Measurements from ENCODE around the gene WDR5.

DNA sequence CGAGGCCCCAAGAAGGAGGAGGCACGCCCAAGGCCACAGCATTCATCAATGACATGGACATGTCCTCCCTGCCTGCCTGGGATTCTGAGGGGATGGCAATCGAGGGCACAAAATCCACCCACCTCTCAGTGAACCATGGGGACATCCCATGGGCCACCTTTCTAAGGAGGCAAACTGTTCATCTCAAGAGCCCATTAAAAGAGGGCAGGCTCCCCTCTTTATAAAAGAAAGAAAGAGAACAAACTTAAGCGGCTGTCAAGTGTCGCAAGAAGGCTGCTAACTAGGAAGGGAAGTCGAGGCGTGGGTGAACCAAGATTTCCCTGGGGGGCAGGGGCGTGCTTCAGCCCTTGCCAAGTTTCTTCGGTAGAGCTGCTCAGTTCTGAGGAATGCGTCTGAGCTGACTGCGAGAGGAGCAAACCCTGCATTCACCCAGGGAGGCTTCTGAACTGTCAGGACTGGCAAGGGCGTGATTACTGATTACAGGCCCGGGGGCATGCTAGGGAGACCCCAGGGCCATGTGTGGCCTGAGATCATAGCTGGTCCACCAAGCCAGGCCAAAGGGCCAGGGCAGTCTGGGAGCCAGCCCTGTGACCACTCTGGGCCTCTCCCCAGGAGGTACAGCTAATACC, 31.2 kb downstream of the SARDH start:
- PRO-cap, 2 experiments, result no peak in any of the 2 experiments

- PRO-cap, 2 experiments, result no peak in any of the 2 experiments
These were observed 18.1 kb upstream of the SARDH start for GRCh38 chr9:133756332-133756652.

GRCh38 chr9:133788959-133789855, 51.1 kb upstream of the SARDH start:
- PRO-cap, 2 experiments, result peak in 1 of 2 experiments; most common plus-strand start chr9:133789633 (in 1); most common minus-strand start chr9:133789557 (in 1)

GRCh38 chr9:133792902-133793645, 54.9 kb upstream of the SARDH start:
- PRO-cap, 2 experiments, result no peak in any of the 2 experiments

GRCh38 chr9:133865366-133866246, 126.5 kb downstream of the VAV2 start:
- PRO-cap, 2 experiments, result no peak in any of the 2 experiments

- PRO-cap, 2 experiments, result peak in 1 of 2 experiments; most common minus-strand start chr9:133993498 (in 1)
These were observed 1.2 kb upstream of the VAV2 start for GRCh38 chr9:133993061-133993983.

GRCh38 chr9:134136064-134136228, at the start of gene WDR5:
Gene WDR5 (plus strand): TSS chr9:134136082.
- PRO-cap, 2 experiments, result peak in 1 of 2 experiments; most common plus-strand start chr9:134136091 (in 1)

GRCh38 chr9:134149195-134149753, 13.4 kb downstream of the WDR5 start:
- PRO-cap, 2 experiments, result no peak in any of the 2 experiments

DNA sequence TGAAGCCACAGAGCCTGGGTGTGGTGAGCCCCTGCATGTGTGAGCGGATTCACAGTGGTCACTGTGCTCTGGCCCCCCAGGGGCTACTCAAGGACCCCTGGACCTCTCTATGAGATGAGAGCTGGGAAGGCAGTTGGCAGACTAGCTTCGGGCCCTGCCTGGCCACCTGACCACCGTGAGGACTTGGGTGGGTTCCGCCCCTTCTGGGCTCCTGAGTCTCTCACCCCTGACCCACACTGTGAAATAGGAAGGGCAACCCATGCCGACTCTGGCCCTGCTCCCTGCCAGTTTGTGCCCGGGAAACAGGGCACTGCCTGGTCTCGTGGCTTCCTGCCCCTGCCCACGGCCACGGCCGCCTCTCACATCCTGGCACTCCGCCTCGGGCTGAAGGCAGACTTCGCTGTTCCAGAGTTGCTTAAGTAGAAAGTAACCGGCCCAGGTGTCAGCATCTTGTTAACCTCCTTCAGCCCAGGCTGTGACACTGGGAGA, 93.3 kb upstream of the RXRA start:
- PRO-cap, 2 experiments, result no peak in any of the 2 experiments

DNA sequence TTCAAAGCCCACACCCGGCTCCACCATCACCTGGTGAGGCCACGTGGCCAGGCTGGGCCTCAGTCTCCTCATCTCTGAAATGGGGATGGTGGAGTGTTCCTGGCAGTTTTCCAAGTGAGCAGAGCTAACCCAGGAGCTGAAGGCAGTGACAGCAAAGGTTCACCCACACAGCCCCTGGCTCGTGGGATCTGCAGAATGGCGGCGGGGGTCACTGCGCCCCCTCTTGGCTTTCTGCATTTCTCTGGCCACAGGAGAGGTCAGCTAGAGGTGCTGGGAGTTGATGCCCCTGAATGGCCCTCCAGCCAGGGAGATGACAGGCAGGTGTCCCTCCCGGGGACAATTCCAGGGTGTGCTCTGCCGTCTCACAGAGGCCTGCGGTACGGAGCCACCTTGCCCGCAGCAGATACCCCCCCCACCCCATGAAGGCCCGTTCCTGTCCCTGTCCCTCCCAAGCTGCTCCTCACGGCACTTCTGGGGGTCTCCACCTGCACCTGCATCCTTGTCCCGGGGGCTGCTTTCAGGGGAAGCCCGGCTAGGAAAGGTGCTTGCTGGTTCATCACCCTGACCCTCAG, 61.8 kb upstream of the RXRA start:
- PRO-cap, 2 experiments, result no peak in any of the 2 experiments

GRCh38 chr9:134286583-134287057, 39.6 kb upstream of the RXRA start:
- PRO-cap, 2 experiments, result no peak in any of the 2 experiments

- PRO-cap, 2 experiments, result peak in 1 of 2 experiments; most common plus-strand start chr9:134323937 (in 1); most common minus-strand start chr9:134323761 (in 1)
These were observed 2.5 kb upstream of the RXRA start for GRCh38 chr9:134323649-134324300.

GRCh38 chr9:134355354-134356476, 29.5 kb downstream of the RXRA start:
- PRO-cap, 2 experiments, result no peak in any of the 2 experiments

DNA sequence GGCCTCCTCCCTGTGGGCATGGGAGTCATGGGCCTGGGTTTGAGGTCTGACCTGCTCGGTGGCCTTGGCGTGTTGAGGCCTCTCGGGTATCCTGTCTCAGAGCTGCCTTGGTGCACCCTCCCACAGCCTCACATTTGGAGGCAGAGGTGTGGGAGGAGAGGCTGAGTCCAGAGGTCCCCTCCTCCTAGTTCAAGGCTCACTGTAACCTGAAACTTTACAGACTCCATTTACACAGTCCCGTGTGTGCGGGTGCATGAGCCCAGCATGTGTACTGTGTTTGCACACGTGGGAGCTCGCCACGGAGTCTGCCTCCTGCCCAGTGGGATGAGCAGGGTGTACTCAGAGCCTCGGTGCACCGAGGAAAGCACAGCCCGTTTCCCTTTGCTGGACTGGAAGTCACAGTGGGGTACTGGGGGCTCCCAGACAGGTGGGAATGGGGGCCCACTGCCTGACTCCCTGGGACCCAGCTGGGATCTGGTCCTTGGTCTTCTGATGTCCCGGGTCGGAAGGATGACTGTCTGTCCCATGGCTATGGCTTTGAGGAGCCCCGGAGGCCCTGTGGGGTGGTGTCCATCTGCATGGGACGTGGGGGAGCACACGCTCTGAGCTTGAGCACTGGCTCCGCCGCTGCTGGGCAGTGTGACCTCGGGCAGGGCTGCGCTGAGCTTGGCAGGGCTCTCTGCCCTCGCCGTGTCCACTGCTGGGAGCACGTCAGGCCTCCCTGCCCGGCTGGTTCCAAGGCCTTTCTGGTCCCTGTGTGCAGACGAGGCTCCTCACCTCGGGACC, 43.6 kb downstream of the RXRA start:
- PRO-cap, 2 experiments, result no peak in any of the 2 experiments

DNA sequence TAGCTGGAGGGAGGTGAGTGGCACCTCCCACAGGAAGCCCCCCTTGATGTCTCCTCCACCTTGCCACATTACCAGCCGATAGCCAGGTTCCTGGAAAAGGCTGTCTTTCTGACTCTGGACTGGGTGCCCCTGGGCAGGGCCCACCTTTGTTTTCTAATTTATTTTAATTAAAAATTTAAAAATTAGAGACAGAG, 47.3 kb downstream of the RXRA start:
- PRO-cap, 2 experiments, result no peak in any of the 2 experiments

GRCh38 chr9:134391748-134392333, 65.6 kb downstream of the RXRA start:
- PRO-cap, 2 experiments, result no peak in any of the 2 experiments

DNA sequence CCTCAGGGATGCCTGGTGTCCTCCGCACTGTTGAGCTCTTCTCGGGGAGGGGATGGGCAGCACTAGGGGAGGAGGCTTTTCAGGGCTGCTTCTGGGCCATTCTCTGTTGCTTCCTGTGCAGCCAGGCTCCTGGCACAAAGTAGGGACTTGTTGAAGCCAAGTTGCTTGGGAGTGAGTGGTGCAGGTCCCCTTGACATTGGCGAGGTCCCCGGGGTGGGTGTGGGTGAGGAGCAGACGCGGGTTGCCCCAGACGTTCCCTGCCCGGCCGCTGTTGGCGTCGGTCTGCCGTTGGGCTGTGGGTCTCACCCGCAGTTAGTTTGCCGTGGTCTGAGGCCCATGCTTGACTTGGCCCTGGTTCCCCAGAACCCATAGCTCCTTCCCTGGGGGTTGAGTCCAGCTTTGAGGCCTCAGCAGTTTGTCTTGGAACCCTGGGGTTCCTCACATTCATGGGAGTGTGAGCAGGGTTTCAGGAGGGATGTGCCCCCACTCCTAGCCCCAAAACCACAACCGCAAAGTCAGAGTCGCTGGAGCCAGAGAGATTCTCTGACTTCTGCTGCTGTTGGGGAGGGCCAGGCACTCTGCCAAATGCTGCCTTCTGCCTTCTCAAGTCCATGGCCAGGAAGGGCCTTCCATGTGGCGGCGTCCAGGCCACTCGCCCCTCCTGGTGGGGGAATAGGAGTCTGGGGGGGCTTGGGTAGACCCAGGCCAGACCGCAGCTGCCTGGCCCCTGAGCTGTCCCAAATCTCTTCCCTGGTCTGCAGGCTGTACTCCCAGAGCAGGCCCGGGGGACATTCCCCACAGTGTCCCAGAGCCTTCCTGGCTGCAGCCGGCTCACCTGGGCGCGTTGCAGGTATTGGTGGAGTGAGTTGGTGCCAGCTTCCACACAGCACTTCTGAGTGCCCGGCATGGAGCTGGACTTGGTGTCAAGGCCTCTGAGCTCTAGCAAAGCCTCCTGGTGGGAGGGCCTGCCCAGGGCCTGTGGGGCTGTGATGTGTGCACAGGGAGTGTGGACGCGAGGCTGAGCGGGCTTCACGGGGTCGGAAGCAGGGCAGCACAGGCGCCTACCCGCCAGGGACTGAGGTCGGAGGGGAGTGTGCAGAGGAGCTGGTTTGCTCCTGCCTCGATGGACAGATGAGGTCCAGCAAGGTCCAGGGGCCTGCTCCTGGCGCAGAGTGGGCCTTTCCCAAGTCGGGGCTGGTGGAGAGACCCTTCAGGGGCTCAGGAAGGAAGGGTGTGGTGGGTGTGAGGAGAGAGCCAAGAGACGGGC, 77.8 kb downstream of the RXRA start:
- PRO-cap, 2 experiments, result no peak in any of the 2 experiments

GRCh38 chr9:134441744-134442639, 115.7 kb downstream of the RXRA start:
- PRO-cap, 2 experiments, result no peak in any of the 2 experiments

DNA sequence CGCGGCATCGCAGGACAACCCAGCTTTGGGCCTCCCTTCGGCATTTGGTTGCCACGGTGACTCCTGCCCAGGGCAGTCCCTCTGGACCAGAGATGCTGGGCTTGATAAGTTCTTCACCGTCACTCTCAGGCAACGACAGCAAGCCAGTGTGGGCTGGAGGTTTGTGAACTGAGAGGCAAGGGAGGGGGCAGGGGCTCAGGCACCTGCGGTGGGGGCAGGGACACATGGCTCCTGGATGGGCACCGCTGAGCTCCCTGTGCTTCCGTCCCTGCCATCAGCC, 116.3 kb downstream of the RXRA start:
- PRO-cap, 2 experiments, result no peak in any of the 2 experiments

- PRO-cap, 2 experiments, result no peak in any of the 2 experiments
These were observed 2.8 kb downstream of the COL5A1 start for GRCh38 chr9:134644320-134644858.